Right ventricle myocardium (tissue), 1 donor: ENCODE measurements around a stretch of chr10.

DNA sequence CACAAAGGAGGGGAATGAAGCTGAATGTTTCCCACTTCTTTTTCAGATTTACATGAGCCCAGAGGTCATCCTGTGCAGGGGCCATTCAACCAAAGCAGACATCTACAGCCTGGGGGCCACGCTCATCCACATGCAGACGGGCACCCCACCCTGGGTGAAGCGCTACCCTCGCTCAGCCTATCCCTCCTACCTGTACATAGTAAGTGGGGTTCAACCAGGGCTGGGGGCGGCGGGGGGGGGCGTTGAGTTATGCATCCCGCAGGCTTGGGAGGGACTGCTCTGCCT lies 24.0 kb downstream of the MAP3K8 start:
- PRO-cap, 2 experiments, result no peak in any of the 2 experiments

GRCh38 chr10:30462038-30462798 lies 28.2 kb downstream of the MAP3K8 start:
- PRO-cap, 2 experiments, result no peak in any of the 2 experiments

GRCh38 chr10:30819610-30819963 lies 190.0 kb upstream of the LYZL2 start:
- PRO-cap, 2 experiments, result peak in 1 of 2 experiments; most common minus-strand start chr10:30819712 (in 1)

GRCh38 chr10:30820152-30820626 lies 190.6 kb upstream of the LYZL2 start:
- PRO-cap, 2 experiments, result no peak in any of the 2 experiments

DNA sequence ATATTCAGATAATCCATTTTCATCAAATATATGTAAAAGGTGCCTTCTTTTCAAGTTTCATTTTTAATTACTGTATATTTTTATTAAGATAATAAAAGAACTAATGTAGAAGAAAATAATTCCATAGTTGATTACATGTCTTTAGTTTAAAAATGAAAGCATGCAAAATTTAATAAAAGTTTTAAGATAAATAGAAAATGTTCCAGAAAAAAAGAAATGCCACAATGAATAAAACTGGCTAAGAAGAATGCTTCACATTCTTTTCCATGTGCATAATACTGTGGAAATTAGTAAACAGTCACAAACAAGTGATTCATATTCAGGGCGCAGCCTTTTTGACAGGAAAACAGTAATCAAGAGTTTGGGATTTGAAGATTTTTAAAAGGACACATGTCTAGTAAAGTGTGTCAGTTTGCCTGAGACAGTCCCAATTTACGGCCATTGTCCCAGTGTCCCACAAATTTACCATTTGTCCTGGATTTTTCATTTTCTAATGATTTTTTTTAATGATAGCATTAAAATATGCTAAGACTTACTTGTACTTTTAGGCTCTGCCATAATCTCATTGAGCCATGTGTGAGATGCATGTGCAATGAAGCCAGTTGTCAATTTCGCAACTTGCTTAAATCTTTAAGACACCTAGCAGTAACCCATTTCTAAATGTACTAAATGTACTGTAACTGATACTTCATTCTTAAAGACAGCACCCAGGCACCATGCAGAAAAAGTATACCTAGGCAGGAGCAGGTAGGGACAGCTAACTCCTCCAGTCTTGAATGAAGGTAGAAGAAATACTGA lies 47.0 kb downstream of the ZNF438 start:
- PRO-cap, 2 experiments, result peak in 1 of 2 experiments; most common plus-strand start position 407 of the sequence (in 1)

DNA sequence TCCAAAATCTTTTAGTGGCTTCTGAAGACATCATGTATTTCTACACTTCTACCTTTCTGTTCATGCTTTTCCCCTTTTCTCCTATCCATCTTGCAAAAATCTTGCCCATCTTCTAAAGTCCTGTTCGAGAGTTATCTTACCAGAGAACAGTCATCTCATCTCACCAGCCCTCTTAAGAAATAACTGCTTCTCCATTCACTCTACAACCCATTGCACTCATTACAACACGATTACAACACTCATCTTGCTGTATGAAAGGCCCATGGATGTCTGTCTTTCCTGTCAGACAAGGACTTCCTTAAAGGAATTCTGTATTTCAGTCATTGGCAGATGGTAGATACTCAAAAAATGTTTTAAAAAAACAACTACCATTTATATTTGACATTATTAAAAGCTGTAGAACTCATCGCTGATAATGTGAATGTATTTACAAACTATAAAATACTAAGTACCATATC lies 30.8 kb downstream of the ZNF438 start:
- PRO-cap, 2 experiments, result no peak in any of the 2 experiments

DNA sequence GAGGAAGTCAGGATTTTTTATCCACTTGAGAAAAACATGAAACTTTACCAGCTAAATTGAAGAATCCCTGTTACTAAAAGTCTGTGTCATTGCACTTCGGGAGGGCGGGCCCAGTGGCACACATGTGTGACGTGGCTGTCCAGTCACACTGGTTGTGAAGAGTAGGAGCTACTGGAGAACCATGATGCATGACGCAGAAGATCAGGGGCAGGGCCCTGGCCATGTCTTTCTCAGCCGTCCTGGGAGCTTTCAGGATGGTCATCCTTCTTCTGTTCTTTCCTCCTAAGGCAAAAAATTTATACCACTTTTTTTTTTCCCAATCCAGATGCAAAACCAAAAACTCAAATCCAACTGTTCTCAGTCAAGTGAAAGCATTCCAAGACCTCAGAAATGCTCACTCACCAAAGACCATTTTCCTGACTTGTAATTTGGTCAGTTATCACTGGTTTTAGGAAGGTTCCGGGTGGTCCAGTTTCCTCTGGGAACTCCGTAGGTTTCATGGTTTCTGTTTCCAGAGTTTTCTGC lies 118.6 kb upstream of the ZNF438 start:
- PRO-cap, 2 experiments, result no peak in any of the 2 experiments

- PRO-cap, 2 experiments, result no peak in any of the 2 experiments
Measured at GRCh38 chr10:31342027-31342683, 23.1 kb downstream of the ZEB1 start.

DNA sequence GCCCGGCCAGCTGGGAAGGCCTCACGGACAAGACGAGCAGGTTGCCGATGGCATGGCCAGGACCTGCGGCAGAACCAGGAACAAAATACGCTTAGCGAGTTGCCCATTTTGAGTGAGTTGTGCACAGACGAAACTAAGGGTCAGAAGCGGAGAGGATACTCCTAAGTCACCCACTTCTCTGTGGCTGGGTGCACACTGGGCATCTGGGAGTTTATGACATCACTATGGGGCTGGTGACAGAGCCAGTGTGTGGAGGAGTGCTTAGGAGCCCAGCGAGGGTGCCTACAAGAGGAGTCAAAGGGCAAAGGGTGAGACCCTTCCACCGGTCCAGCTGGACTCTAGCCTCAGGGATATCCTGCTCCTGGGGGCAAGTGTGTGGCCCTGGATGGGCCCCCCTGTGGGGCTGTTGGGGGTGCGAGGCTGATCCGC lies 44.9 kb downstream of the ZEB1 start:
- PRO-cap, 2 experiments, result no peak in any of the 2 experiments

DNA sequence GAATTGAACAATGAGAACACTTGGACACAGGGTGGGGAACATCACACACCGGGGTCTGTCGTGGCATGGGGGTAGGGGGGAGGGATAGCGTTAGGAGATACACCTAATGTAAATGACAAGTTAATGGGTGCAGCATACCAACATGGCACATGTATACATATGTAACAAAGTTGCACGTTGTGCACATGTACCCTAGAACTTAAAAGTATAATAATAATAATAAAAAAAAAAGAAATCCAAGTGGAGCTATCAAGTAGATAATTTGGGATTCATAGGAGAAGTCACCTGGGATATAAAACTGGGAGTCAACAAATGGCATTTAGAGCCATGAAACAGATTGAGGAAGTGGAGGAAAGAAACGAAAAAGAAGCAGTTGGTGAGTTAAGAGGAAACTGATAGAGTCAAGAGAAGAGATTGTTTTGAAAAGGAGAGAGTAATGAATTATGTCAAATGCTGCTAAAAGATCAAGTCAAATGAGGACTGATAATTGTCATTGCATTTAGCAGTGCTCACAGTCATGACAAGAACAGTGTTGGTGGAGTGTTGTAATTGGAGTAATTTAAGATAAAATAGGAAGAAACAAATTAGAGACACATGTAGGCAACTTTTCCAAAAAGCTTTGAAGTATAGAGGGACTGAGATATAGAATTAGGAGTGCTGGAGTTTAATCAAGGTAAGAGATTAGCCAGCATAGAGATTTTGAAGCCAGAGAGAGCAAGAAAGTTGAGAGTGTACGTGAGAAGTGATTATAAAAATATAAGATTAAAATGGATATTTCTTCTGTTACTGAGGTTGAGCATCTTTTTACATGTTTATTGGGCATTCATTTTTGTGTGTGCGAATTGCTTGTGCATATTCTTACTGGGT lies 123.6 kb downstream of the ZEB1 start:
- PRO-cap, 2 experiments, result no peak in any of the 2 experiments

GRCh38 chr10:31723031-31723669 lies 205.5 kb downstream of the ARHGAP12 start:
- PRO-cap, 2 experiments, result no peak in any of the 2 experiments

DNA sequence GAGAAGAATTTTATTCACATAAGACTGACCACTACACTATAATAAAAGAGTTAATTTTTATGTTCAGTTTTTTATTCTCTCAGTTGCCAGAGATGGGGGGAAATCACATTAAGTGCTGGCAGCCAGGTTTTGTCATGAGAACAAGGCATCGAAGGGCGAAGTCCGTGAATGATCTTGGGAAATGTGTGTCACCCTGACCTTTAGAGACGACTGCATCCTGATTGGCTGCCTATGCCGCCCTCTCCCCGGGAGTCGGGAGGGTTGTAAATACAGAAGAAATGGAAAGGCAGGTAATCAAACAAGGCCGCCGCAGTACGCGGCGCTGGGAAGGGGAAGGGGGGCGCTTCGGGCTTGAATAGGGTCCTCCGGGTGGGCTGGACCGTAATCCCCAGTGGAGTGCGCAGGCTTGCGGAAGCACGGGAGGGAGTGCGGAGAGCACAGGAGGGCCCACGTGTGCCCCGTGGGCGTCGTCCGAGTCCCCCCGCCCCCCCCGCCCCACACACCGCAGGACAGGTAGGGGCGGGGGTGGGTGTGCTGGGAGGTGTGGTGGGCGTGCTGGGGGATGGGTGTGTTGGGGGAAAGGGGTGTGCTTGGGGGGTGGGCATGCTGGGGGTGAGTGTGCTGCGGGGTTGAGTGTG lies 169.5 kb downstream of the ARHGAP12 start:
- PRO-cap, 2 experiments, result peak in 2 of 2 experiments; most common plus-strand start position 266 of the sequence (in 1); most common minus-strand start position 170 of the sequence (in 2)

- PRO-cap, 2 experiments, result no peak in any of the 2 experiments
Measured at GRCh38 chr10:31876837-31877496, 51.7 kb downstream of the ARHGAP12 start.

DNA sequence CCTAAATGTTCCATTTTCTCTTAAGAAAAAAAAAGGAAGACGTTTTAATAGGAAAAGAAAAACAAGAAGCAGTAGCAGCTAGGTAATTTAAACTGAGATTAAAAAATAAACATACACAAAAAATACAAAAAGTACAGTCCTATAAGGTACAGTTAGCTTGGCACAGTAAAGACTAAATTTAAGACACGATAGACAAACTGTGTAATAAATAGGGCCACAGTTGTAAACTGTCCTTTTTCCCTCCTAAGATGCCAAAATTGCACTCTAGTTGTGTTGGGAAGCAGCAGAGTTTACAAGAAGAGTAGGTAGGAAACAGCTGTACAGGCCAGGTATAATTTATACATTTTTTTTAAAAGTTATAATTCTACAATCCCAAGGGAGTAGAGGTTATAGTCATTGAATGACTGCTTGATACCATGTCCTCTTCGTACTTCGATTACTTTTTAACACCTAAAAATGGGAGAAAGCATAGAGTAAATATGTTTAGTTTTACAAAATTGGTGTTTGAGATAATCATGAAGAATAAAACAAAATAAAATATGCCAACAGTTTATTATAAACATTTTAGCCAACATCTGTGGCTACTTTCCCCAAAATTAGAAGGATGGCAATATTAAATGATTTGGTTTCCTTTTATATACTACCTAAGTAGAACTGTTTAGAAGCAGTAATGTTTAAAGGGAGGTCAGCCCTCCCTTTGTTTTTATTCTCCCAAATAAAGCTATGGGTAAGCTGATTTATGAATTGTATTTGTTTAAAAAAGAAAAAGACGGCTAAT lies 45.0 kb downstream of the KIF5B start:
- PRO-cap, 2 experiments, result no peak in any of the 2 experiments

GRCh38 chr10:32032212-32032612 lies 24.0 kb downstream of the KIF5B start:
- PRO-cap, 2 experiments, result no peak in any of the 2 experiments

- PRO-cap, 2 experiments, result no peak in any of the 2 experiments
Measured at GRCh38 chr10:32053961-32054632, 2.1 kb downstream of the KIF5B start.

DNA sequence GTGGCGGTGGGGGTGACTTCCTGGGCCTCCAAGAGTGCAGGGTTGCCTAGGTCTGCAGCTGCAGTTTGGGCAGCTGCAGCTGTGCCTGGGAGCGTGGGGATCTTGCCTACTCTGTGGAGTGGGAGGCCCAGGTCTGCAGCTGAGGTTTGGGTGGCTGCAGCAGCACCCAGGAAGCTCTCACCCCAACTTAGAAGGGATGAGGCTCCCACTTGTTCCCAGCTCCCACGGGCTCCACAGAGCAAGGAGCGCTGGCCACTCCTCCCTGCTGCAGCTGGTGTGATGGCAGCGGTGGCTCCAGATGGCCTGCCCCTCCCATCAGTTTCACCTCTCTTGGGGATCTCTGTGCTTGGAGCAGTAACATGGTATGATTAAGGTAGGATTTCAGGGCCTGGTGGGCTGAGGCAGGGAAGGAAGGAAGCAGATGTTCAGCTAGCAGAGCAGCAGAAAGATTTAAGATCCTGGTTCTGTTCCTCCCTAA lies 66.7 kb upstream of the KIF5B start:
- PRO-cap, 2 experiments, result no peak in any of the 2 experiments

DNA sequence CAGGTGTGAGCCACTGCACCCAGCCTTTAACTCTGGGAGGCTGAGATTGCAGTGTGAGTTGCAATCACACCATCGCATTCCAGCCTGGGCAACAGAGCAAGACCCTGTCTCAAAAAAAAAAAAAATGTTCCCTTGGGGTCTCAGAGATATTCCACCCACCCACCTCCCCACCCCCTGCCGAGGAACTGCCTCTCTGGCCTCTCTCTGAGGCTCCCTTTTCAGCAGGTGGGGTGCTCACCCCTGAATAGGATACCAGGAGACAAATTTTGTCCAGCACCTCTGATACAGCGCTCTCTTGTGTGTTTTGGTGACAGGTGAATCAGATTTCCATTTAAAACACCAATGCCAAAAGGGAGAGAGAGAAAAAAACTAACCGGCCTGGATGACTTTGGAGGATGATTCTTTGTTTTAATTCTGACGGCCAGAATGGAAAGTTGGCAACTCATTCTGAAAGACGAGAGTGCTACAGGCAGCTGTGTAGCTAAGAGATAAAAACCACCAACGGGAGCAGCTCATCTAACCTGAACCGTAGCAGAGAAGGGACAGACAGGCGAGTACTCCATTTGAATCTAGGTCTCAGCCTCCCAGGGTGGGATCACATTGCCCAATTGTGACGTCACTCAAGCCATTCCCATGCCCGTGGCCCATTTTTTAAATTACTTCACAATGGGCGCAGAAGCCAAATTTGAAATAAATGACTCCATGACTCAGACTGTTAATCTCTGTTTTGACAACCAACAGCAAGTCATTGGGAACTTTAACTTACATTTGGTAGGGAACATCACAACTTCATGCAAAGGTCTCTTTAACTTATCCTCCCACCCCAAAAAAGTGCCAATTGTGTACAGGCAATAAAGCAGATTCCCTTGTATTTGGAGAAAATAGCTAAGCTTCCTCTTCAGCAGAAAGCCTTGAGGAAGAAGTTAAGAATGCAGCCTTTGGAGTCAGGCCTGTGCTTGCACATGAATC lies 92.9 kb upstream of the KIF5B start:
- PRO-cap, 2 experiments, result no peak in any of the 2 experiments

- PRO-cap, 2 experiments, result no peak in any of the 2 experiments
Measured at GRCh38 chr10:32268637-32269016, 78.3 kb downstream of the EPC1 start.

GRCh38 chr10:32381291-32381625 lies 34.3 kb upstream of the EPC1 start:
- PRO-cap, 2 experiments, result no peak in any of the 2 experiments